Spinal cord (tissue), 3 donors: ENCODE results near the genes NDUFA4L2 and INHBC.

DNA sequence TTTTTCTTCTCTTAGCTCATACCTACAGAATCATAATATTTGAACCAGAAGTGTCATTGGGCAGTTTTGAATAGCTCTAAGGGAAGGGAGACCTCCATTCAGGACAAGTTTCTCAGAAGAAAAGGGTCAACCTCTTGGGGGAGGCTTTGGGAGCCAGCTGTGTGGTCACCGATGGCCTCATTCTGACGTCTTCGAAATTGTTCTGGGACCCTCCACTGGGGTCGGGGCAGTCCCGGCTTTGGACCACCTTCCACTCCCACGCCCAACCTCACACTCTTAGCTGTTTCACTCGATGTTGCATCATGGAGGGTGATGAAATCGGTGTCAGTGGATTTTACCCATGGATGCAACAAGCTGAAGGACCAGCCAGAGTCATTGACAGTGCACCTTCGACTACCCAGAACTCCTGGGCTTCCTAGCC, 1.1 kb upstream of the IL23A start:
- PRO-cap = no peak
- RAMPAGE, long total RNA = no peak

- PRO-cap = no peak
- RAMPAGE, long total RNA = no peak
Measured at GRCh38 chr12:56469637-56470060, 1.3 kb downstream of the SPRYD4 start.

DNA sequence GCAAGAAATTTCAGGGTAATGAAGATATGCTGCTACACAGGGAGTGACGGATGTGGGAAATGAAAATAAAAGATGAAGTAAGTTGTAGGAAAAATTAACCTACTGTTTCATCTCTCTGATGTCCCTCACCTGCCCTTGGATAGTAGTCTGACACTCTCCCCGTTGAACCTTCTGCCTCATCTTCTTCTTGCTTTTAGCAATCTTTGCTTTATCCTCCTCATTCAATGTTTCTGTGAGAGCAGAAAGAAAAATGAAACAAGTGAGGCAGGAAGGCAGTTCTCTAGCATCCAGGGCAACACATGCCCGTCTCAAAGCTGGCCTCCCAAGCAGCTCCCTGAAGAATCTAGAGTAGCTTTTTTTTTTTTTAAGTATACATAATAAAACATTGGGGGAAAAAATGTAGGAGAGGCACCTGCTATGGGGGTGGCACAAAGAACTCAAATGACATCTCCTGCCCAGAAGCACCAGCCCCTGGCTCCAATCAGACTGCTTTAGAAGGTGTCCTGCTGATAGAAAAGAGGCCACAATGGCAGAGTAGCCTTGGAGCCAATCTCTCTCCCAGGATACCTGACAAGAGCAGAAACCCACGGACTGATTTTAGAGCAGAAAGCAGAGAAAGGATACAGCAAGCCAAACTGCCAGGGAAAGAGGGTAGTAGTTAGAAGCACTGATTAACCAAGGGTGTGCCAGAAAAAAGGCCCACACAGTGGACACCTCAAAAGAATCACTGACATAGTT, 23.5 kb downstream of the BAZ2A start:
- PRO-cap = no peak
- RAMPAGE, long total RNA = no peak

- PRO-cap = no peak
- RAMPAGE, long total RNA = no peak
Measured at GRCh38 chr12:56662775-56664184, 17.5 kb upstream of the ATP5F1B start.

GRCh38 chr12:57069521-57069848, 9.1 kb downstream of the NEMP1 start:
- PRO-cap = no peak
- RAMPAGE, long total RNA = no peak

GRCh38 chr12:57105399-57105862, 5.7 kb downstream of the STAT6 start:
- PRO-cap = no peak
- RAMPAGE, long total RNA = no peak

DNA sequence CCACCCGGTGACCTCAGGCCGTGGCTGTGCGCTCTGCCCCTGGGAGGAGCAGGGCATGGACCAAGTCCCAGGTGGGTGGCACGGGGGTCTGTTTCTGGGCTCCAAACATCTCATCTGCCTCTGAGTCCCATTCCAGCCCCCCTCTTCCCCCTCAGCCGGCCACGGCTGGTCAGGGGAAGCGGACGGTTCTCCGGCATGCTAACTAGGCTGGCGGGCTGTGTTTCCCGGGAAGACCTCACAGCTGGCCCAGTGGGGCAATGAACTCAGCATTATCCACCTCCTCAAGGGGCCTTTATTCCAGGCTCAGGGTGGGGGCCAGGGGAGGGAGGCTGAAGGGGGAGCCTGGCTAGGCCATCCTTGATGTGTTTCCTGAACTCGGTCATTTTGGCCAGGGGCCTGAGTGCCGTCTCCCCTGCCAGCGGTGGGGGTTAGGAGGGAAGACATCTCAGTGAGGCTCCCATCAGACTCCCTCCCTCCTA, 7.7 kb downstream of the LRP1 start:
- PRO-cap = no peak
- RAMPAGE, long total RNA = no peak

- PRO-cap = no peak
- RAMPAGE, long total RNA = no peak
Measured at GRCh38 chr12:57138407-57138701, 10.1 kb downstream of the LRP1 start.

DNA sequence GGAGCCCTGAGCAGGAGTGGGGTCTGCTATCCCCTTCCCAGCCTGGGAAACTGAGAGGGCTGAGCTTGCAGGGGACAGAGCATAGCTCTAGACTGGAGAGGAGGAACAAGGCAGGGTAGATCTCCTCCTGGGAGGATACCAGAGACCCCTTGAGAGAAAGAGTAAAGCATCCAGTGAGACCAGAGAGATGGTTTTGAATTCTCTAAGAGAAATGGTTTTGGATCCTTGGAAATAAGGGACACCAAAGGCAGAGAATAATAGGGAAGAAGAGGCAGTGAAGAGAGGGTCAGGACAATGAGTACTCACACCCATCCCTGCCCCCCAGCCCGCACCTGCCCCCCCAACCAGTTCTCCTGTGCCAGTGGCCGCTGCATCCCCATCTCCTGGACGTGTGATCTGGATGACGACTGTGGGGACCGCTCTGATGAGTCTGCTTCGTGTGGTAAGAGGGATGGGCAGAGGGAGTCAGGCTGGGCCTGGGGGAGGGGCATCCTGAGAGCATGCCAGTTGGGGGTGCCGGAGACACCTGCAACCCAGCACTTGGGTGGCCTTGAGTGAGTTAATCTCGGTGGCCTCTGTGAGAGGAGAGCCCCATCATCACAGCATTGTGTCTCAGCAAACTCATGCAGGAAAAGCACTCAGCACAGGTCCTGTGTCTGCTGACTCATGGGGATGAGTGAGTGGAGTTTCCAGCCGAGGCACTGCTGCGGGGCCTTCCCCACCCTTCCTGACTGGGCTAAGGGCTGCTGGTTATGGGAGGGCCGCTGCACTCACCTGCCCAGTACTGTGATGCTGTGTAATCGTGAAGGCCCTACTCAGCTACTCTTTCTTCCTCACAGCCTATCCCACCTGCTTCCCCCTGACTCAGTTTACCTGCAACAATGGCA, 38.6 kb downstream of the LRP1 start:
- PRO-cap = no peak
- RAMPAGE, long total RNA = no peak

DNA sequence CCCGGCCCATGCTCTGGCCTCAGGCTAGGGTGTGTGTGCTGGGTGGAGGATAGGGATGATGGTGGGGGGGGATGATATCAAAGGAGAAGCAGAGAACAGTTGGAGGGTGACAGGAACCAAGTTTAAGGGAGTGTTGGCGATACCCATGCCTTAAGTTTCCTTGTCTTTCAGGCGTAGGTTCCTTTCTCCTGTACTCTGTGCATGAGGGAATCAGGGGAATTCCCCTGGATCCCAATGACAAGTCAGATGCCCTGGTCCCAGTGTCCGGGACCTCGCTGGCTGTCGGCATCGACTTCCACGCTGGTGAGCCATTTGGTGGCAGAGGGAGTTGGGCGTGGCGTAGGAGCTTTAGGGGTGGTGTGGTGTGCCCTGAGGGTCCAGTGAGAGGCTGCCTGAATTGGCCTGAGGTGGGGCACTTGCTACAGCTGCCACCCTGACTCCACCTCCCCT, 33.4 kb upstream of the NXPH4 start:
- PRO-cap = no peak
- RAMPAGE, long total RNA = no peak

DNA sequence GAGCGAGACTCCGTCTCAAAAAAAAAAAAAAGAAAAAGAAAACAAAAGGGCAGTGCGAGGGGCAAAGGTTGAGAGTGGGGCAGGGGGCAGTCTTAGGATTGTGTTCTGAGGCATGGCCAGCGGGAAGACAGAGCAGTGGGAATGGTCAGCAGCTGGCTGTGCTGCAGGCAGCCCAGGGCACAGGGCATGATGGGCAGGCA, 9.2 kb upstream of the NXPH4 start:
- PRO-cap = no peak
- RAMPAGE, long total RNA = no peak

GRCh38 chr12:57234501-57234807, 2.5 kb downstream of the NDUFA4L2 start:
- PRO-cap = no peak
- RAMPAGE, long total RNA = no peak

GRCh38 chr12:57236792-57237939, at the start of gene NDUFA4L2:
Gene NDUFA4L2 (minus strand): TSS chr12:57237104.
- PRO-cap = no peak
- RAMPAGE, long total RNA = no peak

- PRO-cap = no peak
- RAMPAGE, long total RNA = no peak
Measured at GRCh38 chr12:57283673-57284100, 32.7 kb upstream of the STAC3 start.

GRCh38 chr12:57434314-57435231, at the start of gene INHBC:
Gene INHBC (plus strand): TSS chr12:57434784.
- PRO-cap = no peak
- RAMPAGE, long total RNA = no peak

DNA sequence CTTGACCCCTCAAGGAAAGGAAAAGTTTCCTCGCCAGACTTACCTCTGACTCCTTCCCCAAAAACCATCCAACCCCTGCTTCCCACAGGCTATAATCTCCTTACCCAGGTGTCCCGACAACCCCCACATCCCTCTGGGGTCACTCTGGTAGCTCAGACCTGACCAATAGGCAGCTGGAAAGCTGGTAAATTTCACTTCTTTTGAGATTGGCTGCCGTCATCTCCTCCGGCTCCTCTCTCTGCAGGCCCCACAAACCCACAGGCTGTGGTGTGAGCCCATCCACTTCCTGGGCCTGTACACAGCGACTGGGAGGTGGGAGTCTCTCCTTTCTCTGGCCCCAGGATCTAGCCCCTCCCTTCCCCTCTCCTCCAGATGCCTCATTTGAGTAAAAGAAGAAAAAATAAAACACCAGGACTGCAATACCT, 660 bp downstream of the INHBC start:
- PRO-cap = no peak
- RAMPAGE, long total RNA = no peak

GRCh38 chr12:57461386-57461954, 1.9 kb downstream of the GLI1 start:
- PRO-cap = no peak
- RAMPAGE, long total RNA = no peak

- PRO-cap = no peak
- RAMPAGE, long total RNA = no peak
Measured at GRCh38 chr12:57488214-57489303, 691 bp downstream of the MARS1 start.

DNA sequence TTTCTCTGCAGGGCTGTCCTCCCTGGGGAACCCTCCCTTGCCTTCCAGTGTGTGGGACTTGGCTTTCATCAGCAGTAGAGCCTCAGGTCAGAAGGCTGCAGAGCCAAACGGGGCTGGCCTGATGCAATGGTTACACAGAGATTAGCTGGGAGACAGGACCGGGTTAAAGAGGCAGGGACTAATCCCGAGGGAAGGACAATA, 845 bp downstream of the DDIT3 start:
- PRO-cap = no peak
- RAMPAGE, long total RNA = no peak

DNA sequence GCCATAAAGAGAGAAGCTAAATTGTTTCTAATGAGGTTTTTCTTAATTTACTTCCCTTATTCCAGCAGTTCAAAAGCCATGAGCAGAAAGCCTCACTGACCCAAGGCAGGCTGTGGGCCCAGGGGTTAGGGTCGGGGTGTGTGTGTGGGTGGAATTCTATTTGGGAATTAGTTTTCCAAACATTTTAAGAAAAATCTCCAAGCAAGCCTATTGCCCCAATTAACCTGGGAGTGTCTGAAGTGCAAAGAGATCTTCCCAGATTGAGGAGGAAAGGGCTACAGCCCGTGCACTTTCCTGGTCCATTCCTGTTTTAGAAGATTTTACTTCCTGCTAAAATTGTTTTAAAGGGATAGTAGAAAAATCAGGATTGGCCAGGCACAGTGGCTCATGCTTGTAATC, 5.4 kb downstream of the DCTN2 start:
- PRO-cap = no peak
- RAMPAGE, long total RNA = no peak